Peripheral blood mononuclear cell (primary cell): ENCODE measurements around a stretch of chr11.

DNA sequence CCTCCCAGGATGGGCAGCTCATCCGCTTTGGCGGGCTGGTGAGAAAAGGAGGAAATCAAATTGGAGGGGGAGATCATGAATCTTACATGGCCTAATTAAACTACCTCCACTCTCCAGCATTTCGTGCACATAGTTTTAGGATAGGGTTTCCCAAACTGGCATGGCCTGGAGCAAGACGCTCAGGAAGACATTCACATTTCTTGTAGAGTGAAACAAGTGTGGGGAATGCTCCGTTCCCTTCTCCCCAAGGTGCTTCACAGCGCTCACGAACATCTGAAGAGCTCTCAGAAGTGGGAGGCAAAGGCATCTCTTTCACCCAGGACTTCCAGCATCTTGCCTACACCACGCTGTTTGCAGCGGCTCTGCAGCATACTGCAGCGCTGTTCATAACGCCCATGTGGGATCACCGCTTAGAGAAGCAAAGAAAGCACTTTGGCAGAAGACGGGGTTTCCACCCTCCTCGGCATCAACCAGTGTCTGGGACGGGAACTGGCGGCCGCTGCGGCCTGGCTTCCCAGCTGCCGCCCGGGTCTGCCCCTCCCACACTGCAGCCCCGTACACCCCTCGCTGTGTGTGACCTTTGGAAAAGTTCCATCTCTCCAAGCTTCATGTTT is 702 bp upstream of the TIRAP start:
- PRO-cap, 8 experiments = peak in 7 of 8 experiments; most common plus-strand start position 476 of the sequence (in 3); most common minus-strand start position 479 of the sequence (in 3)

DNA sequence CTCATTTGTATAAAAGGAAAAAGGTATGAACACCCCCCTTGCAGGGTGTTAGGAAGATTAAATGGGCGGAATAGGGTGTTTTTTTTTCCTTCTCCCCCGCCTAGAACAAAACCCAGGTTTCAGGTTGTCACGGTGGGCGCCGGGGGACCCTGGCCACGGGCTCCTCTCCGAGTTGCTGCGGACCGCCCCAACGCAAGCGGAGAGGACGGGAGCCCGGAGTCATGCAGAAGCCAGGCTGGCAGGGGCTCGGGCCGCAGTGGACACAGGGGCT is 260 bp upstream of the TIRAP start:
- PRO-cap, 8 experiments = peak in 1 of 8 experiments; most common plus-strand start position 190 of the sequence (in 1)

GRCh38 chr11:126331959-126332903 is 23.3 kb upstream of the ST3GAL4 start:
- PRO-cap, 8 experiments = peak in 7 of 8 experiments; most common plus-strand start chr11:126332504 (in 7); most common minus-strand start chr11:126332331 (in 6)

- PRO-cap, 8 experiments = no peak in any of the 8 experiments
Measured at GRCh38 chr11:126339554-126339750, 16.0 kb upstream of the ST3GAL4 start.

- PRO-cap, 8 experiments = peak in 1 of 8 experiments; most common plus-strand start chr11:126355183 (in 1)
Measured at GRCh38 chr11:126355020-126355237, 557 bp upstream of the ST3GAL4 start.

DNA sequence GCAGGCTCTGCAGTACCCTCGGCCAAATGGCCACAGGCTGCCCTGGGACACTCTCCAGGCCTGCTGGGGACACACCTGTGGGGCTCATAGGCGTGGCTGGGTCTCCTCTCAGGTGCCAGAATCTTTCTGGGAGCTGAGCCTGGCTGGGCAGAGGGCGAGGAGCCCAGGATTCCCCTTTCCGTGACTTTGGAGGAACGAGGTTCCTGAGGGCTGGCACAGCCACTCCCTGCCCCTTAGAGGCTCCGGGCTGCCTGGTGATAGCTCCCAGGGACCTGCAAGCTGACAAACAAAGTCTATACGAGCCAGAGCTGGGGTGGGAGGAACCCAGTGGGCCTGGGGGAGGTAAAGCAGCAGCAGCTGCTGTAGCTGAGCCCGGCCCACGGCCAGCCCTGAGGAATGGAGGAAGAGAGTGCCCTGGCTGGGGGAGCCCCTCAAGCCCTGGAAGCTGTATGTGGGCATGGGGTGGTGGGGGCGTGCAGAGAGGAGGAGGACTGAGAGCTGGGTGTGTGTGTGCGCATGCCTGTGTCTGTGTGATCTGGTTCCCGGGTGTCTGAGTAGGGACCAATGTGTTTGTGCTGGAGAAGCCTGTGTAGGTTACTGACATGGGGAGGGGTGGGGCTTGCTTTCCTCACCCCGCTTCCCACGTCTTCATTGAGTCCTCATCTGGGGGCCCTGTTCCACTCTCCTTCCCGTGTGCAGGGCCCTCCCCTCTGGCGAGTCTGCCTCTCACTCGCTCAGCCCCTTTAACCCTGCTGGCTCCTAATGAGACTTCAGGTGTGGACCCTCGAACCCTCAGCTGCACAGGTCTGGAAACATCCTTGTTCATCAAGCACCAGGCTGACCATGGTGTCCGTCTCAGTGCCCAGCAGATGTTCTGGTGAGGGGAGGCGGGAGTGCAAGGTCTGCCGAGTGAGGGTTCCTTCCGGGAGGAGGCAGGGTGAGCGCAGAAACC is 10.7 kb downstream of the ST3GAL4 start:
- PRO-cap, 8 experiments = no peak in any of the 8 experiments

DNA sequence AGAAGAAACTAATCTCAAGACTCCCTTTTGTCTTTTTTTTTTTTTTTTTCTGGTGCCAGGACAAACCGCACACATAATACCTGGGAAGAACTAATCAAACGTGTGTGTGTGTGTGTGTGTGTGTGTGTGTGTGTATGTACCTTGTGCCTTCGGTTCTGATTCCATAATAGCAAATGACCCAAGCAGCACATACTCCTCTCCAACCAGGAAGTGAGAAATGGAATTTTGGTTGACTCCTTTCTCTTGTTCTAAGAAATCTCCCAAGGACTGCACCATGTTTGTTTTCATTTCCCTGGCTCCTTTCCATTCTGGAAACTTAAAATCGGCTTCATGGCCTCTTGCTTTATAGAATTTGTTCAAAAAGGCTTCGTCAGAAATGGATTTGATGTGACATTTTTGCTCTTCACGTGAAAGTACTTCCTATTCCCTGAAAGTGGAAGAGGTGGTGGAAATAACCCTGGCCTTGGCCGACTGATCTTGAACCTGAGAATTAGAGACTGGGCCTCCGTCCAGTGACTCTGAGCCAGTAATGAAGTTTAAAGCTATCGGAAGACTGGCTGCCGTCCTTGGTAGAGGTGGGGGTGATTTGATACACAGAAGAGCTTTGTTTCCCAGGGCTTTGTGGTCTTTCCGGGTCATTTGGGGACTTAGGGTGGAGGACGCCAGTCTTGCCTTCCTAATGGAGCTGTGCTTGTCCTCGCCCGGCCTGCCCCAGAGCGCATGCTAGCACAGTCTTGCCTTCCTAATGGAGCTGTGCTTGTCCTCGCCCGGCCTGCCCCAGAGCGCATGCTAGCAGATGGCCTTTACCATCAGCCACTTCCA is 65.5 kb downstream of the ST3GAL4 start:
- PRO-cap, 8 experiments = no peak in any of the 8 experiments

DNA sequence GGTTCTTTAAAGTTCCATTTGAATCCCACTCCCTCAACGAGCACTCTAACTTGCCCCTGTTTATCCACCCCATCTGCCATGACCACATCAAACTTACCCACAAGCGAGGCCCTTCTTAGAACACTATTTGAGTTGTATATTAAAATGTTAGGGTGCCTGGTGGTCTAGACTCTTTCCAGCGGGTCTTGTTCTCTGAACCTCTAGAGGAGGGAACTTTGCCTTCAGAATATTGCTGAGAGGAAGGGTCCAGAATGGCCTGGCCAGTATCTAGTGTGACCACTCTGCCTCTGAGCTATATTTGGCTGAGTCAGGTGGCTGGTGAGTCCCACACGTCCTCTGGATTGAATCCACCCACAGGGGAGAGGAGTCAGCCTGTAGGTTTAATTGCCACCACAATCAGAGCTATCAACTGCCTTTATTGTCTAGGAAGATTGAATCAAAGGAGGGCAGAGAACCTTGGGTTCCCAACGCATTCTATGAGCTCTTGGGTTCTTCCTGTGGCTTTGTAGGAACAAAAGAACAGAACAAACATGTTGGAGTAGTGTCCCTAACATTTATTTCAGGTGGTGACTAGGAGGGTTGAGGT is 67.6 kb downstream of the ST3GAL4 start:
- PRO-cap, 8 experiments = no peak in any of the 8 experiments

GRCh38 chr11:126427229-126427660 is 71.8 kb downstream of the ST3GAL4 start:
- PRO-cap, 8 experiments = no peak in any of the 8 experiments

DNA sequence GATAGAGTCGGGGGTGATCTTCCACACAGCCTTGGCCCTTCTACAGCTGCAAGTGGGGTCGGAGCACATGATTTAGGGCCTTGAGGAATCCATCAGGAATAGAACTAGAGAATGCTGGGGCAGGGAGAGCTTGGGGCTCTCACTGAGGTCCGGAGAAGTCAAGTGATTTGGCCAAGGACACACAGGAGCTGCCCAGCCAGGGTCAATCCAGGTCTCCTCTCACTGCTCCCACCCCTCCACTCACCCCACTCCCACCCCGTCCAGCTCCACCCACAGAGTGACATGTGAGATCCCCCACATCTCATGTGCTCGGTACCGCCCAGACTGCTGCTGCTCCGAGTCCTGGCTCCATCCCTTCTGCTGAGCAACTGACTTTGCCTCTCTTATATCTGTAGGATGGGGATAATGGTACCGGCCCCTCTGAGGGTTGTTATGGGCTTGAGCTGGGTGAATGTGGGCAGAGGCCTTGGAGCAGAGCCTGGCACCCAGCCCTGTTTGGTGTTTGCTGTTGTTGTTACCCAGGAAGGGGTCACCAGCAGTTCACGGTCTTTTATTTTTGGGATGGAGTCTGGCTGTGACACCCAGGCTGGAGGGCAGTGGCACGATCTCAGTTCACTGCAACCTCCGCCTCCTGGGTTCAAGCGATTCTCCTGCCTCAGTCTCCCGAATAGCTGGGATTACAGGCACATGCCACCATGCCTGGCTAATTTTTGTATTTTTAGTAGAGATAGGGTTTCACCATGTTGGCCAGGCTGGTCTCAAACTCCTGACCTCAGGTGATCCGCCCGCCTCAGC is 77.0 kb downstream of the ST3GAL4 start:
- PRO-cap, 8 experiments = no peak in any of the 8 experiments

DNA sequence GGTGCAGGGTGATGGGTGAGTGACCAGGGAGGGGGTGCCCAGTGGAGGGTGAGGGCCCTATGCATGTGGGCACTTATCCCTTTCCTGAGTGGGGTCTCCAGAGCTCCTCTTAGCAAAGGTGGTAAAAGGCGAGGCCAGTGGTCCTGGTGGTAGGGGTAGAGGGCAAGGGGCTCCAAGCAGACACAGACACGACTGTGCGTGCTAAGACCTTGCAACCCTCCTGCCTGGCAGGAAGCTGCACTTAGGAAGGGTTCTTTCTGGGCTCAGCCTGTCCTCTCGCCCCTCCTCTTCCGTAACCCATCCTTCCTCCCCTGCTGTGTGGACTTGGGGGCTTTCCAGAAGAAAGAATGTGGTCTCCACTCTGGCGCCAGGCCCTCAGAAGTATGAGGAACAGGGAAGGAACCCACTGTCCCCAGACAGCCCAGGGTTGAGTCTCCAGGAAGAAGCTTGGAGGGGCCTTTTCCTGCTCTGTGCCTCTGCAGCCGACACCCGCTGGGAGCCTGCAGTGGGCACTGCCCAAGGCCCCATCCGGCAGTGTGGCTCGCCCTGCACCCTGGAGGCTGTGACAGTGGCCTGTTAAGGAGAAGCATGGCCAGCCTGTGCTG is 112.5 kb downstream of the ST3GAL4 start:
- PRO-cap, 8 experiments = peak in 2 of 8 experiments; most common plus-strand start position 378 of the sequence (in 1); most common minus-strand start position 222 of the sequence (in 2)

- PRO-cap, 8 experiments = no peak in any of the 8 experiments
Measured at GRCh38 chr11:126478062-126478336, 122.5 kb downstream of the ST3GAL4 start.

GRCh38 chr11:126631230-126631566 is 275.7 kb downstream of the ST3GAL4 start:
- PRO-cap, 8 experiments = peak in 4 of 8 experiments; most common minus-strand start chr11:126631386 (in 4)

GRCh38 chr11:128054241-128054746 is 533.1 kb downstream of the ETS1 start:
- PRO-cap, 8 experiments = no peak in any of the 8 experiments

DNA sequence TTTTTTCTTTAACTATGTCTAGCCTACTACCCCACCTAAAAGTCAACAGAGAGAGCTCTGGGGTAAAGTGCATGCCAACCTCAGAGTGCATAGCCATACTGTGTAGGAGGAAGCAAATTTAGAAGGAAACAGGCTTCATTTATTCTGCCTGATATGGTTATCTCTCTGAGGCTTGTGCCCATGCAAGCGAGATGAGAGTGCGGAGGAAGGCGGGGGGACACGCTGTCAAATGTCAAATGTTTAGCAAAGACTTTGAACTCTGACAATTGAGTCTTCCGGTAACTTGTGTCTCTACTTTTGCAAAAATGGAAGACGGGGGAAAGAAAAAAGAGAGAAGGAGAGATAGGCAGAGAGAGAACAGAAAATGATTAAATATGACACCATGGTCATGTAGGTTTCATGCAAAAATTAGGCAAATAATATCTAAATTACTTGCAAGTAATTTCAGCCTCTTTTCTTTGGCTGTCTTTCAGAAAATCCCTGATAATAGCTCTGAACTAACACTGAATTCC is 295.4 kb downstream of the ETS1 start:
- PRO-cap, 8 experiments = peak in 1 of 8 experiments; most common plus-strand start position 189 of the sequence (in 1); most common minus-strand start position 84 of the sequence (in 1)

- PRO-cap, 8 experiments = peak in 1 of 8 experiments; most common minus-strand start chr11:128462033 (in 1)
Measured at GRCh38 chr11:128461702-128462764, 125.3 kb downstream of the ETS1 start.

- PRO-cap, 8 experiments = peak in 5 of 8 experiments; most common plus-strand start chr11:128473904 (in 1); most common minus-strand start chr11:128473810 (in 3)
Measured at GRCh38 chr11:128473634-128474376, 113.6 kb downstream of the ETS1 start.

DNA sequence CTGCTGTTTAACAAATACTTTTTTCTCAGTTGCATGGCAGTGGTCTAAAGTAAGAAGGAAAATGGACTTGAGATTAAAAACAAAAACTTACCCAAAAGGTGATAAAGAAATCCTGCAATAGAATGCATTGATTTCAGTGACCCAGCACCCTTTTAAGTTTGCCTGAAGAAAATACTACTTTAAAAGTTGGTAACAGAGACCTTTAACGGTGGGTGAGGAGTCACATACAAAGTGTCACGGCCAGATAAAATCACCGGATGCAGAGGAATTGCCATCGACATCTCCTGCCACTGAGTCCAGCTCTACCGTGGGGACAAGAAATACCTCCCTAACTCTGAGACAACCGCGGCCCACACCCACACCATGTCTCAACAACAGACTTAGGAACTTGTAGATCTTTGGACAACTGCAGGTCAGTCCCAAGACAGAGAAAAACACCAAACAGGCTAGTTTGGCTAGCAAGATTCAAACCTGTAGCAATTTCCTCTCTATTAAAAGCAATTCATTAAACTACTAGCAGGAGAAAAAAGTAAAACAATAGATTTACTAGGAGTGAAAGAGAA is 728 bp downstream of the ETS1 start:
- PRO-cap, 8 experiments = no peak in any of the 8 experiments

- PRO-cap, 8 experiments = peak in 8 of 8 experiments; most common plus-strand start chr11:128694802 (in 2); most common minus-strand start chr11:128694650 (in 6)
Measured at GRCh38 chr11:128694476-128695532, 932 bp downstream of the FLI1 start.

DNA sequence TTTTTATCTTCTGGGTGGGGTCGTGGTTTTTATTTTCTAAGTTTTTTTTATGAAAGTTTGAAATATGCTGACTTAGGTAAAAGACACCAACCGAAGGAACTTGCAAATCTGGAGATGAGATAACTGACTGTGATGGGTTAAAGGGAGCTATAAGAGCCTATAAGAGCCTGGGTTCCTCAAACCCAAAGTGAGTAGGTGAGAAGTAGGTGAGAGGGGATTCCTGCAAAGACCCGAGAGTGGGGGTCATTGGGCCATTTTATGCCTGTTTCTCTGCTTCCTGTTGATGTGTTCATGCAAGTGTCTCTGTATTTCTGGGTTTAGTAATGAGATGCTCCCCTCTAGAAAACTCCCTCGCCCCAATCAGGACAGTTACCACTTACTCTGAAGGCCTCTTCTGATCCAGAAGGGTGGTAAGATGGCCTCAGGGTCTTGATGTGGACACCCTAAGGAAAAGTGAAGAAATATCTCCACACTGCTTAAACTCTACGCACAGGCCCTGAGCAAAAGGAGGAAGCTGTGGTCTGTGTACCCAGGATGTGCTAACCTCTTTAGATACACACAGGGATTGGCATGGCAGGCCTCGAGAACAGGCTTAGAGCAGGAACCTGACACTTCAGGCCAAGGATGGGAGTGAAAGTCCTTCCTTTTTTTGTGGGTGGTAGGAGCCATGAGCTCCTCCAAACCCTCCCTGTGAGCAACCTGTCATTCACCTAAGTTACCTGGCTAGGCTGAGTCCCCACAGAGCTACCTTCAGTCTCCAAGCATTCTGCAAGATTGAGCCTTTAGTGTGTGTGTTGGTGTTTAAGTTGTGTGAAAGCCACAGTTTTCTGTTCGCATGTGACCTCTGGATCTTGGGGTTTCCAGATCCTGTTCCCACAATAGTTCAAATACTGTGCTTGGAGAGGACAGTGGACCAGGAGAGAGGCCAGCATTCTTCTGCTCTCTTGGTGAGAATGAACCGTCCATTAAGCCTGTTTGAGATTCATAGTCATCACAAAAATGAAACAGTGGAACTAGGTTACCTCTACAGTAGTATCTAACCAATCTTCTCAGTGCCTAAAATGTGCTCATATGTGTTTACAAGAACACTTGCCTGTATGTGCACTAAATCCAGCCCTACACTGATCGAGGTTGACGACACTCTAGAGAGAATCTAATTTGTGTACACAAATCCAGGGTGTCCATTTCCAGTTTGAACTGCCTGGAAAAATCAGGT is 2.1 kb downstream of the FLI1 start:
- PRO-cap, 8 experiments = peak in 8 of 8 experiments; most common plus-strand start position 583 of the sequence (in 3); most common minus-strand start position 396 of the sequence (in 6)